ENCODE measurements around a stretch of chr15.

GRCh38 chr15:101438209-101439107 is 51.0 kb downstream of the PCSK6 start:
- RRBS = no CpG with 5 or more reads among the region's 18 CpGs

GRCh38 chr15:101448172-101448876 is 41.2 kb downstream of the PCSK6 start:
- RRBS = no CpG with 5 or more reads among the region's 7 CpGs

DNA sequence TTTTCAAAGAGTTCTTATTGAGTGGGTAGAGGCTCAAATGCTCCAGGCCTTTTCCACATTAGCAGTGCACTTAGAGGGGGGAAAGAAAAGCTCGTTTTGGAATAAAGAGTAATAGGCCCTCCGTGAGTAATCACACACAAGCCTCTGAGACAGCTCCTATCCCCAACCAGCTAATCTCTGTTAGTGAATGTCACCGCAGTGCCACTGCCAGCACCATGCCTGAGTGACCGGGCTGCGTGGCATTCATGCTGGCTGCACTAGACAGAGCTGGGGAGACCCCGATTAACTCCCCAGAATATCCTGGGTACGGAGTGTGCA is 2.5 kb downstream of the PCSK6 start:
- RRBS = no CpG with 5 or more reads among the region's 7 CpGs

DNA sequence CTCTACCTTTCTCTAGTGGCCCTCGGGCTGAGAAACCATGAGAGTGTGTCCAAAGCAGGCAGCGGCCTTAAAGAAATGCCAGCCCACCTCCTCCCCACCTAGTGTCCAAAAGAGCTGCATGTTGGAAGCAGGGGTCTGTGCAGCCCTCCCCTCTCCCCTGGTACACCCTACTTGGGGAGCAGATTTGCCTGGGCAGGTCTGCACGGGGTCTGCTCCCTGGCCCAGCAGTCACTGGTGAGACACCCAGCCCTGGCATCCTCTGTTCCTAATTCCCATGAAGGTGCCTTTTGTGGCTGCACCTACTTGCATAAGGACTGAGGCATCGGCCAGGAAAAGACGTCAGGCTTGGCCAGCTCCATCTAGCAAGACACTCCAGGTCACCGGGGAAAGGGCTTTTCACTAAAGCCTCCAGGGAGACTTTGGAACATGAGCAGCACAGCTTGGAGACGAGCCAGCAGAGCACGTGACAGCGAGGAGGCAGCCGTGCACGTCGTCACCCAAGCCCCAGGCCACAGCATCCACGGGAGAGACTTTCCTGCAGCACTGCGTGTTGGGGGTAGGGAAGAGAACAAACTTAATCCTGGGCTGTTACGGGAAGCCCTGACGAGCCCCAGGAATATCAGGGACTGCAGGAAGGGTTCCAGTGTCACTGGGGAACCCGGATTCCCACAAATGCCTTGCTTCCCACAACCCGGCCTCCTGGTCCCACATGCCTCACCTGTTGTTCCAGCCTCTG is 38.8 kb downstream of the TM2D3 start:
- RRBS = no CpG with 5 or more reads among the region's 18 CpGs

GRCh38 chr15:101614002-101614735 is 38.0 kb downstream of the TM2D3 start:
- RRBS = no CpG with 5 or more reads among the region's 18 CpGs

DNA sequence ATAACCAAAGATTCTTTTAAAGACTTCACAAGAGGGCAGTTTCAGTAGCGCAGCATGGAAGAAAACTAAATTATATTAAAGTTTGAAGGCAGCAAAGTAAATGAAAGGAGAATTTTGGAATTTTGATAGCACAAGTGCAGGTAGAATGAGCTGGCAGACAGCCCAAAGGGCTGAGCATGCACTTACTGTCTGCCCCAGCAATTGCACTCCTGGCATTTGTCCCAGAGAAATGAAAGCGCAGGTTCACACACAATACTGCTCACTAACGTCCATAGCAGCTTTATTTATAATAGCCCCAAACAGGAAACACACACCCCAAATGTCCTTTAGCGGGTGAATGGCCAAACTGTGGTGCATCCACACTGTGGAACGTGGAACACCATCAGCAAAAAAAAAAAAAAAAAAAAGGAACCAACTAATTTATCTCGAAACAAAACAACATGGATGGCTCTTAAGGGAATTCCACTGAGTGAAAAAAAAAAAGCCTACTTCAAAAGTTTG is 5.8 kb upstream of the TM2D3 start:
- RRBS = no CpG with 5 or more reads among the region's 6 CpGs

Data from OVCAR3 (cell line).